Ileum (tissue), 1 donor: ENCODE measurements around a stretch of chr10.

DNA sequence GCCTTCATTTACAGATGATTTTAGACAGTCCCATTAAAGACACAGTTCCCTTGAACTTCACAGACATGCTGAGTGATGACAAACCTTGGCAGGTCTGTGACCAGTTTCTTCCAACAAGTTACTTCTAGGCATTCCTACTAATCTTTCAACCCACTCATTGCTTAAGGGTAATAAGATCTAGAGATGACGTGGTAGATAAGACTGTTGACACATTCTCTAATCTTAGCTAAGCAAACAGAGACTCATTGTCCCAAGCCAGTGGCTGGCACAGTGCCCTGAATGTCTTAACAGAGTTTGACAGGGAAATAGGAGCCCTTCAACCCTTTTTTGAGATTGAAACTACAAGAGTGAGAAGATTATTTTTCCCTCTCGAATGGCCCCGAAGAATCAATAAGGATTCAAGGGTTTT lies 281.1 kb downstream of the CCDC3 start:
- PRO-cap: no peak

- PRO-cap: no peak
Observed at GRCh38 chr10:12730681-12731605, 270.6 kb downstream of the CCDC3 start.

DNA sequence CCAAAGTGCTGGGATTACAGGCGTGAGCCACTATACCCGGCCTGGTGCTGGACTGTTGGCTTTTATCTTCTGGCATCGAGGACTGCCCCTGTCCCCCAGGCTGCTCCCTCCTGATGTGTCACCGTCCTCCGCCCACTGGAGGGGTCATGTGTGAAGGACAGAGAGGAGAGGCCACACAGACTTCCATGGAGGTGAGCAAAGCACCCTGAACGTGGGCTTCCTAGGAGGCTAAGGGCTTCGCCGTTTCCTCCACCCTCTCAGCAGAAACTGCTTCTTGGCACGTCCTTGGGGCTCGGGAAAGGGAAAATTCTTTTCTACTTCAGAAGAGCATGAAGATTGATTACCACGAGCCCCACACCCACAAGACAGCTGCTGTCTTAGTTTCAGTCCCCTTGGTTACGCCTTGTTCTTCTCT lies 218.3 kb downstream of the CCDC3 start:
- PRO-cap: no peak

DNA sequence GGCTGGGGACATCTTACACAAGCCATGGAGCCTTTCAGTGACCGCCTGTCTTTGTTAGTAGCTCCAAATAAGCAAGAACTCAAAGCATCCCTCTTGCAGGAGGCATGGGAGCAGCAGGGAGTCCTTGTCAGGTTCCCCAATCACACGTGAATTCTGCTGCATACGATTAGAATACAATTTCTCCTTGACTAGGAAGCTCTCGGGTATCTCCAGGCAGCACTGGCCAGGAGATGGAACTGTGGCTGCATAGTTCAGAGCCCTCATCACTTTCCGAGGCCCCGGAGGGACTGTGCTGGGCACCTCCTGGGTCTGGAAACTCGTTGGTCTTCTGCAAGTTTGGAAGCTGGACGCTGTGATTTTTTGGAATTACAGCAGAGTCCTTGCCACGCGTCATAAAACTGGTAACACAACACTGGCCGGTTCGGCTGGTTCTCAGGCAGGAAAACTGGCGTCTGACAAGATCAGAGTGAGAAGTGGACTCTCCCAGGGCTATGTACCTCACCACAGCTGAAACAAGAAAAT lies 216.1 kb downstream of the CCDC3 start:
- PRO-cap: no peak

DNA sequence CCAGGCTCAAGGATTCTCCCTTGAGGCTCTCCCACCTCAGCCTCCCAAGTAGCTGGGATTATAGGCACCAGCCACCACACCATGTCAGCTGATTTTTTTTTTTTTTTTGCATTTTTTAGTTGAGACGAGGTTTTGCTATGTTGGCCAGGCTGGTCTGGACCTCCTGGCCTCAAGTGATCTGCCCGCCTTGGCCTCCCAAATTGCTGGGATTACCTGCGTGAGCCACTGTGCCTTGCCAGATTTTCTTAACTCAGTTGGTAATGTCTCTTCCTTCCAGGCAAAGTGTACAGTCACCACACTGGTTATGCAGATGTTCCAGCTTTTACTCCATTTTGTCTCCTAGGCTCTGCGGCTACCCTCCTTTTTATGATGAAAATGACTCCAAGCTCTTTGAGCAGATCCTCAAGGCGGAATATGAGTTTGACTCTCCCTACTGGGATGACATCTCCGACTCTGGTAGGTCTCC lies 187.6 kb downstream of the CCDC3 start:
- PRO-cap: no peak

DNA sequence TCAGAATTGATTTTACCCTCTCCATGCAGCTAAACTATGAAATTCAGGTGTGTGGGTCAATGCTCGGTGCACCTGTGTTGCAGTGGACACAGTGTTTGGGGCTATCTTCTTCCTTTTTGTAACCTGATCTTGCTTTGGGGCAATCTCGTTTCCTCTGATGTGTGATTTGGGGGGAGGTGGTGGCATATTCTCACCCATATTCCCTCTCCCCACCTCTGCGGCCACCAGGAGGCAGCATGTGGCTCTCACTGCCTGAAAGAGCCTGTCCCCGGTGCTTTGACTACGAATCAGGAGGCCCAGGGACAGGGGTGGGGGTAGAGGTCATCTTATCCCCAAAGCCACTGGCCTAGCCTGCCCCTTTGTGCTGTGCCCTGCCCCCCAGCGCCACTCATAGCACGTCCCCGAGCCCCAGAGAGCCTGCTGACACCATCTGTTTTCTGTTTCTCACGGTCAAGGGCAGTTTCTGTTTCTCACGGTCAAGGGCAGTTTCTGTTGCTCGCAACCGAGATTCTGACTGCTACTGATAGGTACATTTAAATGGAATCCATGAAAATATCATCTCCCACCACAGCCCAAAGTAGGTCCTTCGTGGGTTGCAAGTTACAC lies 28.3 kb downstream of the PHYH start:
- PRO-cap: no peak

- PRO-cap: no peak
Observed at GRCh38 chr10:13391104-13391526, 43.0 kb upstream of the SEPHS1 start.

- PRO-cap: no peak
Observed at GRCh38 chr10:13473275-13473703, 55.5 kb downstream of the BEND7 start.

- PRO-cap: no peak
Observed at GRCh38 chr10:13480877-13481216, 48.0 kb downstream of the BEND7 start.

DNA sequence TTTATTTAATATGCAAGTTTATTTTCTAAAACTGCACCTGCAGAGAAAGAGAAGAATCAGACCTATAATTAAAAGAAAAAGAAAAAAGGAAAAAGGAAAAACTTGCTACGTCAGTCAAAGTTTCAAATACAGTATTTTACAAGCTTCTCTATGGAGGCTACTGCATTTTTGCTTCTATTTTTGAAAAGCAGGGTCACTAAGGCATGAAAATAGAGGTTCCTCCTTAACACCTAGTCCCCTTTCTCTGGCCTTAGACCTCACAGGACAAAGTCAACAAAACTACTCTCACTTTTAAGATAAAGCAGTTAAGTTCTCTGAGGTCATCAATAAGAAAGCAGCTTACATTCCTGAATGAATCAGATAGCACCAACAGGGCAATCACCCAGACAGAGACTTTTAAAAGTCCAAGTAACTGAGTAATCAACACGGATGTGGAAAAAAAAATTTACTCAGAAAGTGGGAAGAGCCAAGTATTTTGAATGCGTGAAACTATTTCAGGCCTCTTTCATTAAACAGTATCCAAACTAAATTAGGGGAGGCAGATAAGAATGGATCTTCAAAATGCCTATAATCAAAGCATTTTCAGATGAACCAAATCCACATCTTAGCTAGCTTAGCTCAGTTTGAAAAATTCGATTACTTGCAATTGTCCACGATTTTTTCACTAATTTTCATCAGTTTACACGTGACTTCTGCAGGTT lies 1.9 kb downstream of the BEND7 start:
- PRO-cap: bidirectional peak, plus-strand start at position 452 of the sequence, minus-strand start at position 246 of the sequence

DNA sequence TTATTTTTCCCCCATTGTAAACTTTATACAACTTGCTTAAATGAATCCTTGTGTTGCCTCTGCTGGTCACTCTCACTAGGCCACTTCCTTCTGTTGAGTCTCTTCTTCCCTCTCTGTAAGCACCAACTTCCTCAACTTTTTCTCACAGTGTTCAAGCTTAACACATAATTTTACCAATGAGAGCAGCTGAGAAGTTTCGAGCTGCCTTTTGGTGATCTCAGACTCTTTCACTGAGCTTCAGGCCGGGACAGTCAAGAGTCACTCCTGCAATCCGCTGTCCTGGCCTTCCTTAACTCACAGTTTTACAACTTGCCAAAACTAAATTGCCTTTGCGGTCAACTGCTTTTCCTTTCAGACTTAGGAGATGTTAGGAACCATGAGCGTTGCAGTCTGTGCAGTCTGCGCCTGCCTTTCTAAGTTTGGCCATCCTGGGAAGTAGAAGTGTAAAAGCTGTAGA lies 47.5 kb downstream of the PRPF18 start:
- PRO-cap: no peak

- PRO-cap: no peak
Observed at GRCh38 chr10:13646069-13646931, 59.5 kb downstream of the PRPF18 start.

GRCh38 chr10:13679660-13680101 lies 92.9 kb downstream of the PRPF18 start:
- PRO-cap: no peak

DNA sequence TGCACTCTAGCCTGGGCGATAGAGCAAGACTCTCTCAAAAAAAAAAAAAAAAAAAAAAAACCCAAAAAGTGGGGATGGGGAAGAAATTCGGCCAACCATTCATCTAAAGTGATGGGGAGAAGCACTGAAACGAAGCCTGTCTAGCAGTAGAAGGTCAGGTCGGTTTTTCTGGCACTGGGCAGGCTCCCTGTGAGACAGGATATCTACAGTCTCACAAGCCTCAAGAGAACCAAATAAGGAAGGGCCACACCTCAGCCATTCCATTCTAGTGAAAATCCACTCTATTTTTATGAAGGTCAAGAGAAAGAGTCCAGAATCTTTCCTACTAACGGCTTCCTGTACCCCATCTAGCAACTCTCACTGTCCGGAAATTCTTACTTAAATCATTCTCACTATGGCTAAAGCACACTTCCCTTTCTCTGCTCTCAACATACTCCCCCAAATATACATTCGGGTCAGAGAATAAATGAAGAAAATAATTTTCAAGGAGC lies 267.1 kb downstream of the PRPF18 start:
- PRO-cap: no peak

DNA sequence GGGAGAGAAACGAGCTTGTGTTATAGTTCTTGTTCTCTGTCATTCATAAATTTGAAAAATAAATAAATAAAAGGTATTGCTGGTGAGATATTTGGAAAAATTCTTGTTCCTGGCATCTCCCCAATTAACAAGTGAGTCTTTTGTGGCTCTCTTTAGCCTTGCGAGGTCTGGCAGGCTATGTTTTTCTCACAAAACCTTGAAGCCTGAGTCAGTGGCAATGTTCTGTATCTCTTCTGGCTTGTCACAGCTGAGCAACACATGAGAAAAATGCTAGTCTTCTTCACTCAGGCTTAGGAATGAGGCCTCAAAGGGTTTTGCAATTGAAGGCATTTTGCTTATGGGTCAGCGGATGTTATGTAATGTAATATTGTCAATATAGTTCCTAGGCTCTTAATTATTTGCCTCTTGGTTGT lies 273.9 kb downstream of the FRMD4A start:
- PRO-cap: no peak

GRCh38 chr10:14506680-14507652 lies 176.2 kb upstream of the FRMD4A start:
- PRO-cap: no peak

- PRO-cap: no peak
Observed at GRCh38 chr10:14564029-14564810, 210.5 kb downstream of the FAM107B start.

DNA sequence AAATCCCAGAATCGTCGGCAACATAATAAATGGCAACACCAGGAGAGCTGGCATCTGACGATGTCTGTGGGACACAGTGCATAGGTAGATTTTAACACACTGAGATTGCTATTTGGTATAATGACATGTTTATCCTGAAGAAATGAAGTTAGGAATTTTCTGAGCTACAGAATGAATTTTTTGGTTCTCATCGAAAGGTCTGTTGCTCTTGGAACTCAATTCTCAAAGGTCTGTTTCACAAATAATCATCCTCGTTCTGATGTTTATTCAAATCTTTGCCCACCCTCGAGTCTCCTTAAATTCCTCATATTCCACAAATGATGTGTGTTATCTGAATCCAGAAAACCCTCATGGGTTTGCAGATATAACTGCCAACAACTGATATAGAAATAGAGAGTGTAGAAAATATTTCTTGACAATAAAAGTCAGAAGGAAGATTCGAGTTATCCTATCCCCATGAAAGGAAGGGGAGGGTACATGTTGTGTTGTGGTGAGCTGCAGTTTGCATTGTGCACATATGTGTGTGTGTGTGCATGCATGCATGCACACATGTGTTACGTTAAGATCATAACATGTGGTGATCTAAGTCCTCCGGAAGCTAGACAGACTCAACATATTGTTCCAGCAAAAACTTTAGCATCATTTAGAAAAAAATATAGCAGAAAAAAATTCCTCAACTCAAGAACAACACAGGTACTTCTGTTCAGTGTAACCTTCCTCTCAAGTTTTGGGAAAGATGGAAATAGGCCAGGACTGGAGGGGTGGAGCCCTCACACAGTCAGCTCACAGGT lies 205.6 kb downstream of the FAM107B start:
- PRO-cap: no peak

DNA sequence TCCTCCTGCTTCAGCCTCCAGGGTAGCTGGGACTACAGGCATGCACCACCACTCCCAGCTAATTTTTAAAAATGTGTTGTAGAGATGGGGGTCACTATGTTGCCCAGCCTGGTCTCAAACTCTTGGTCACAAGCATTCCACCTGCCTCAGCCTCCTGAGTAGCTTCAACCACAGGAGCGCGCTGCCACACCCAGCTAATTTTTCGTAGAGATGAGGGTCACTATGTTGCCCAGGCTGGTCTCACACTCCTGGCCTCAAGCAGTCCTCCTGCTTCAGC lies 174.0 kb downstream of the FAM107B start:
- PRO-cap: no peak

GRCh38 chr10:14634631-14635054 lies 140.1 kb downstream of the FAM107B start:
- PRO-cap: no peak